ENCODE data around the gene EGLN1.

GRCh38 chr1:230113815-230114657 lies 47.0 kb downstream of the GALNT2 start:
- RRBS = 94% methylated on average over 4 of the region's 27 CpGs

DNA sequence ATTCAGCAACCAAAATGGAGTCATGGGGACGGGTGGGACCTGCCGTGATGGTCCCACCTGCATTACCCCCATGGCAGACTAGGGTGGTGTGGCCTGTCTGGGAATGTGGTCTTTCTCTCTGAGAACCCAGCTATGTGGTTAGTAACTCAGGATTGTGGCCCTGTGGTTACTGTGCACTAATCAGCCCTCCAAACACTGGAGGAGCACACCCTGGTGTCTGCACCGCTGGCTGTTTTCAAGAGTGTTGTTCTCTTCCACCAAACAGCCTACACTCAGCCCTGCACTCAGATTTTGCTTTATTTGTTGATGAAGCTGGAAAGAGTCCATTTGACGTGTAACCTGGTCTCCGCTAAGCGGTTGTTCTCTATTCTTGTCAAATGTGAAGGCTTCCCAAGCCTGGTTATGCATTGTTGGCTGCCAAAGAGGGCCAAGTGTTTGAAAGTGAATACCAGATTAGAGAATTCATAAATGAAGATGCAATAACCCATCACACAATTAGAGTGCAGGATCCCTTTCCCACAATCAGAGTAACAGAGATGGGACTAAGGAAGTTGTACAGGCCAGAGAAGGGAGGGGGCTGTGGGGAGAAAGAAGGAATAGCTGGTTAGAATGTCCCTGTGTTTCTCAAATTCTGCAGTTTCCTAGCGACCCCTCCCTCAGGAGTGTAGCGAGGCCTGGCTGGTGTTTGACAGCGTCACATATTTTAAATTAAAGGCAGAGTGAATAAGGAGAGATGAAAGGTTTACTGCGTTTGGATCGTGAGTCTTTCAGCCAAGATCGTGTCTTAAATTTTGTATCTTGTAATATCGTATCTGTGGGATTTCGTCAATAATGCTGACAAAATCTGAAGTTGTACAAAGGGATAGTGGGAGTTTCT lies 57.9 kb downstream of the GALNT2 start:
- RRBS = no CpG with 5 or more reads among the region's 14 CpGs

DNA sequence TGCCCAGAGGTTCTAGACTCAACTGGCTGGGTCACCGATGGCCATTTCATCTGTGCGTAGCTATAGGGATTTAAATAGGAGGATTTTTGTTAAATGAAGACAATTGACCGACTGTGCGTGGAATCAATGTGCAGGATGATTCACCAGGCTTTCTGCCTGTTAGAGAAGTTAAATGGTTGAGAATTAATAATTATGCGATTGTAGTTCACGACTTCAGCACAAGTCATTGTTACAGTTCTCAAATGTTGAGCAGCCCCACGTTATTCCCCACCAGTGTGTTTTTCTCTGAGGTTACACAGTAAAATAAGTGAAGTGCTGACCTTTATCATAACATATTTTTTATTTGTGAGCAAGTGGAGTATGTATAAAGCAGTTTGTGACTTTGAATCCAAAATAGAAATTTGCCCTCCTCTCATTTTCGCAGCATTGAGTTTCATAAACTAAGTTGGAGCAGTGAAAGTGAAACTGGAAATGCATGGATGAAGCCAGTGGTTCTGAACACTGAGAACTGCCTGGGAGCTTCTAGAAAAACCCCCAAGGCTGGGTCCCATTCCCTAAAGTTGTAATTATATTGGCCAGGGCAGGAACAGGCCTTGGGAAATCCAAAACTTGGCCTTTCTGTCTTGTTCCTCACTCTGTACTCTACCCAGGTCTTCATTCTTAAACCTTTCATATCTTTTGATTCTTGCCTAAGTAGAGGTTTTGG lies 102.6 kb downstream of the GALNT2 start:
- RRBS = no CpG with 5 or more reads among the region's 8 CpGs

DNA sequence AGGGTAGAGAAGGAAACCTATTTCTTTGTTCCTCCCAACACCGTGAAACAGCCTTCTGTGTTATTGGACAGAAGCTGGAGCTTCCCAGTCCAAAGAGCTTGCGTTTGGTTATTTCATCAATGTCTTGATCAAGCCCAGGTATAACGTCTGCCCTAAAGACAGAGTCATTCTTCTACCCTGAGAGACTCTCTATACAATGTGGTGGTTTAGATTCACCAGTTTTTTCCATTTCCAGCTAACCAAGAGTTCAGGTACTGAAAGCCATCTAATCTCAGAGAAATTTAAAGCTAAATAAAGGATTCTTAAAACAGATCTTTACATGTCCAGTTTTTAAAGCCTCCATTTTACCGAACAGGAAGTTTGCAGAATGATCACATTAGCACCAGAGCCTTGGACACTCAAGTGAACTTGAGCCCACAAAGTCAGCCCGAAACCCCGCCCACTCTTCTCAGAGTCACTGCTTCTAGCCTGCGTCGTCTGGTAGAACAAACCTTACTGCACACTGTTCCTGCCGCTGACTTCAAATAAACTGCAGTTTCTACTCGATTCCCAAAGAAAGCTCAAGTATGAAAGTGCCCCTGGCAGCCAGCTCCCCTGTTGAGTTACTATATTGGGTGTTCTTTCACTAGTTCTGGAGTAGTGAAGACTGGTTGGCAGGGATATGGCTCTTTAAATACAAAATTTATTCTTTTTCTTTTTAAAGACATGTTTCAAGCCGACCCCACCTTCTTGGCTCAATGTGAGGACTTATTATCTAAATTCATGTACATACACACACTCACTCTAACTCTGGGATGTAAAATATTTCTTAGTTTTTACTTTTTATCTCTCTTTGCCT lies 164.6 kb downstream of the GALNT2 start:
- RRBS = no CpG with 5 or more reads among the region's 11 CpGs

DNA sequence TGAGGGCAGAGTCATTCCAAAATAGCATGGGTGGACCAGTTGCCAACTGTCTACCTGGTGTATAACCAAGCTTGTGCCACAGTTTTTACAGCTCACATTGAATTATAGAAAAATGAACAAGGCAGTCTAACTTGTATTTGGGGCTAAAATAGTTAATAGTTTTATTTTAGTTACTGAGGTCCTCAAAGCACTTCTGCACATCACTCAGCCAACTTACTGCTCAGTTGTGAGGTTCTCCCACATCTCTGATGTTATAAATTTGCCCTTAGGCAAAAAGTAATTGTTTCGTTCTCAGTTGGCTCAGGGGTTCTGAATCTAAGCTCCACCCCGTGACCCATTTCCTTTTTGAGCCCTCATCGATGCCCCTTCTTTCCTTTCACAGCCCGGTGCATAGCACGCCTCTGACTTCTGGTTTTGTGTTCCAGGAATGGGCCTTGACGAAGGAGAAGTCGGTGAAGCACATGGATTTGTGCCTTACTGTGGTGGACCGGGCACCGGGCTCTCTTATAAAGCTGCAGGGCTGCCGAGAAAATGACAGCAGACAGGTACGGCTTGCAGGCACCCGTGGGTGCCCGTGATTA lies 152.0 kb downstream of the PGBD5 start:
- RRBS = 94% methylated on average over 3 of the region's 13 CpGs

- RRBS = no CpG with 5 or more reads among the region's 12 CpGs
These were observed 94.3 kb downstream of the PGBD5 start for GRCh38 chr1:230331648-230332435.

DNA sequence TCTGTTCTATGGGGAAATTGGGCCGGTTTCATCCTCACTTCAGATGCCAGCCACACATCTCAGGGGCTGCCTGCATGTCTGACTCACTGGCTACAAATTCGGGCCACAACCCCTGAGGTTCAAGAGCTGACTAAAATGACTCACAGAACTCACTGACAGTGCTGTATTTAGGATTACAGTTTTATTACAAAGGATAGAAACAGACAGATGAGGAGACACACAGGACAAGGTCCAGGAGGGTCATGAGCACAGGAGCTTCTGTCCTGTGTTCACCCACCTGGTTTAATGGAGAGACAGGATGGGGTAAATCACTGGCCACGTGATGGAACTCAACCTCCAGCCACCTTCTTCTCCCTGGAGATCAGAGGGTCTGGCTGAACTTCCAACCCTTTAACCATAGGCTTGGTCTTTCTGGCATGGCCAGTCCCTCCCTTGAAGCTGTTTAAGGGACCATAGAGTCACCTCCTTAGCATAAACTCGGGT lies 83.7 kb upstream of the PGBD5 start:
- RRBS = no CpG with 5 or more reads among the region's 4 CpGs

DNA sequence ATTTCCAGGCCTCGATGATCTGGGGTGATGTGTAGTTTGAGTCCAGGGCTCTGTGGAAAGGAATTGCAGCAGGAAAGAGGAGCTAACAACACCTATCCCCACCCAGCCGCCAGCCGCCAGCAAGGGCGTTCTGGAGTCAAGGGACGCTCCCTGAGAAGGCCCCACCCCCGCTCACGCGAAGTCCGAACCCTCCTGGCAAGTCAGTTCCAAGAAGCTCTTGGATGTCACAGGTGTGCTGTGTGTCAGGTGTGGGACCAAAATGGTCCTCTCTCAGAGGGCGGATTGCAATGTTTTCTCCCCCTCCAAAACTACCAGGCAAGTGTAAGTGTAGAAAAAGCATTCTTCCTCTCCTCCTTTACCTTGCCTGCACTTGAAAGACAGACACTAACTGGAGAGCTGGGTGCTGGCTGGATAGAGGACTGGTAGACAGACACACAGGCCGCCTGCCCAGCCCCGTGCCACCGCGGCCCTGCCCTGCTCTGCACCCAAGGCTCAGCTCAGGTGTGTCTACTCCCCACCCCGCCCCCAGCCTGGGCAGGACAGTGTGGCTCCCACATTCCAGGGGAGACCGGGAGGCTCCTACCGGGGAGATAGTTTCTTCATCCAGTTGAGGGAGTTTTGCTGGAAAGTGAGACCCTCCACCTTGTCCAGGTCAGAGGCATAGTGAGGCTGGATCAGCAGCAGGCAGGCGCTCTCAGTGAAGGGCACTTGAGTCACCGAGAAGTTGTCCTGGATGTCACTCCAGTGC lies 8.4 kb downstream of the AGT start:
- RRBS = no CpG with 5 or more reads among the region's 19 CpGs

DNA sequence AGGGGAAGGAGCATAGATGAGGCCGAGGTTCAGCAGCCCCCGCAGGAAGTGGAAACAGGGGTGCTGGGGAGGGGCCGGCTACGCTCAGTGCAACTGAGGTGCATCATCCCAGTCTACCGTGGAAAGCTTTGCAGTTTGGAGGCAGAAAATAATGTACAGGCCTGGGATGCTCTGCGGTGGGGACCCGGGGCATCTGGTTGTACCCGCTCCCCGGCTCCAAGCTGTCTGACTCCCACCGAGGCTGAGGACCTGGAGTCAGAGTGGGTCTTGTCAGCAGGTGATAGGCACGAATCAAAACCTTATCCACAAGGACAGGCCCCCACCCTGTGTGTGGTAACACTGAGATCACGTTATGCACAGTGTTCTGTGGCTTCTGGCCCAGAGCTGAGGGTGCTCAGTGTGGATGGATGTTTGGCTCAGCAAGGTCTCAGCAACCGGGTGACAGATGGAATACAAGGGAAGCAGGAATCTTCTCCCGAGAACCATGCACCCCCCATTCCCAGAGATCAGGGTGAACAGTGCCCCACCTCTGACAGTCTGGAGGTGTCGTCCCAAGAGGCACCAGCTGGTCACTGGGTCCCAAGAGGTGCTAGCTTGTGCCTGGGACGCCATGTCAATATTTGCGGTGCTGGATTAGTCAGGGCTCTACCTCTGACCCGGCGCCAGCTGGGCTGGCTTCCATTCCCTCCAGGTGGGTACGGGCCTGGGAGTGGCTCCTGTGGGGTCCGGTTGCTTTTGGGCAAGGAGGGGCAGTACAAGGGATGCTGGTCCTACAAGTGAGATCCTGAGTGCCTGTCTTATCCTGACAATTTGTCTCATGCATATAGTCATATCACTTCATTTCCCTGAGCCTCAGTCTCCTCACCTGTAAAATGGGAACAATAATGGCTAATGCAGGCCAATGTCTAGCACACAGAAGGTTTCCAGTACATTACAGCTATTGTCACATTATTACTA lies 815 bp downstream of the CAPN9 start:
- RRBS = 91% methylated on average over 4 of the region's 21 CpGs

GRCh38 chr1:230864418-230865121 lies 3.8 kb downstream of the C1orf198 start:
- RRBS = no CpG with 5 or more reads among the region's 13 CpGs

- RRBS = no CpG with 5 or more reads among the region's 11 CpGs
These were observed 42.0 kb upstream of the C1orf198 start for GRCh38 chr1:230910190-230910895.

- RRBS = 17% methylated on average over 8 of the region's 27 CpGs
These were observed 790 bp upstream of the TRIM67 start for GRCh38 chr1:231161074-231161461.

- RRBS = no CpG with 5 or more reads among the region's 4 CpGs
These were observed 896 bp downstream of the GNPAT start for GRCh38 chr1:231241976-231242240.

GRCh38 chr1:231351211-231351801 lies 13.2 kb downstream of the SPRTN start:
- RRBS = no CpG with 5 or more reads among the region's 11 CpGs

DNA sequence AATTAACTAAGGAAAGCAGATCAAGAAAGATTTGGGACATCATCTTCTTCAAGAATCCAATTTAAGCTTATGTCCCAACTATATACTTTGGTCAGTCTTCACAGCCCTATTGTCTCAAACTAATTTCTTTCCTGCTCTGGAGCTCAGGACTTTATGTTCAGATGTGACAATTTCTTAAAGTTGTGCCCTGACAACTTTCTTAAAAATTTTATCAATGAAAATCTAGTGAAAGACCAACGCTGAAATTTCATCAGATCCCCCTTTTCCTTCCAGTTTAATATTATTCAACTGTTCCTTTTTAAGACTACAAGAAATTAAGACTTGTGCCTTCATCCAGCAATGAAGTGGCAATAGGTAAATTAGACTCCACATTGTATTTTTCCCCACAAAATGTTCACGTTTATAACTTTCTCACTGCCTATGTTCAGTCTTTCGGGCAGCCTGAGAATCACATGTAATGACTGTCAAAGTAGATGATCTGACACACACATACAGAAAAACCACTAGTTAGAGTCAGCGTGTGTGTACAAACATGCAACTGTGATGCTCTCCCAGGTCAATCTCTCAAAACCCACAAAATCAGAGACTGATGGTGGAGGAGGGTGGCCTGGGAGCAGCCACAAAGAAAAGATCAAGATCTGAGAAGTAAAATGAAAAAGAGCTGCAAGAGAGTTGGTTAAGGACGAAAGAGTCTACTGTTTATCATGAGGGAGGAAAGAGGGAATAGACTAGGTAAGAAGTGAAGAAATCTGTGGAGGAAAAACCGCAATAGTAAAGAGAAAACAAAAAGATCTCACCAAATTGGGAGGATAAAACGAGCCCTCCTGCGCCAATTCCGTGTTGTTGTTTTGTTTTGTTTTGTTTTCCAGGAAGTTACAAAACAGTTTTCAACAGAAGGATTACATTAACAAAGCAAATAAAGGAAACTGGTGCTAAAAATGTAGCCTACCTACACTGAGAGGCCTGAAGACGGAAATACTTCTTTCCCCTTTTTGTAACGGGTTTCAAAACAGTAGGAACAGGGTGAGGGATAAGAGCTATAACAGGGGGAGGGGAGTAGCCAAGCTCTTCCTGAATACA lies 2.4 kb downstream of the EGLN1 start:
- RRBS = no CpG with 5 or more reads among the region's 11 CpGs

- RRBS = 1% methylated on average over 33 of the region's 96 CpGs
These were observed at the start of gene EGLN1 for GRCh38 chr1:231422103-231423223. EGLN1 (minus strand) TSS chr1:231422287.

- RRBS = no CpG with 5 or more reads among the region's 2 CpGs
These were observed 1.6 kb upstream of the EGLN1 start for GRCh38 chr1:231423595-231424193.

DNA sequence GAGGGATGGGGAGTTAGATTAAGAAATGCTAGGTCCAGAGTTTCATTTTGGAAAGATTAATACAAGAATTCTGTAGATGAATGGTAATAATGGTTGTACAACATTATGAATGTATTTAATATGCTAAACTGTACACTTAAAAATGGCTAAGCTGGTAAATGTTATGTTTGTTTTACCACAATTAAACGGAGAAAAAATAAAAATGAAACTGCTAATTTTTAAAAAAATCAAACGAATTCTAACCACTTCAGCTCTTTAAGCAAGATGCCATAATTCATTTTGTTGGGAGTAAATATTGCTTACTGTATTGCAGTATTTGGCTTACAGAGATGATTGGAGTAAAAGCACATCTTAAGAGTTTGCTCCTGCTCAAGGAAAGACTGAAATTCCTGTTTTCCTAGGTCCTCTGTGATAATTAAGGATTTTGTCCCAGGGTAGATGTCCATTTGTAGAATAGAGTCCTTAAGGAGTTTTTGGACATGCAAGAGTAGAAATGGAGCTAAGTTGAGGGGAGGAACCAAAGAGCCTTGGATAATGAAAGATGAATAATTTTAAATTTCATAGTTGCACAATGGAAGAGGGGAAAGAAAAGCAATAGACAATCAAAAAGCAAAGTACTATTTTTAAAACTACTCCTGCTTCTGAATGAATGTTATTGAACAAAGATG lies 27.1 kb downstream of the TSNAX start:
- RRBS = no CpG with 5 or more reads among the region's 2 CpGs

DNA sequence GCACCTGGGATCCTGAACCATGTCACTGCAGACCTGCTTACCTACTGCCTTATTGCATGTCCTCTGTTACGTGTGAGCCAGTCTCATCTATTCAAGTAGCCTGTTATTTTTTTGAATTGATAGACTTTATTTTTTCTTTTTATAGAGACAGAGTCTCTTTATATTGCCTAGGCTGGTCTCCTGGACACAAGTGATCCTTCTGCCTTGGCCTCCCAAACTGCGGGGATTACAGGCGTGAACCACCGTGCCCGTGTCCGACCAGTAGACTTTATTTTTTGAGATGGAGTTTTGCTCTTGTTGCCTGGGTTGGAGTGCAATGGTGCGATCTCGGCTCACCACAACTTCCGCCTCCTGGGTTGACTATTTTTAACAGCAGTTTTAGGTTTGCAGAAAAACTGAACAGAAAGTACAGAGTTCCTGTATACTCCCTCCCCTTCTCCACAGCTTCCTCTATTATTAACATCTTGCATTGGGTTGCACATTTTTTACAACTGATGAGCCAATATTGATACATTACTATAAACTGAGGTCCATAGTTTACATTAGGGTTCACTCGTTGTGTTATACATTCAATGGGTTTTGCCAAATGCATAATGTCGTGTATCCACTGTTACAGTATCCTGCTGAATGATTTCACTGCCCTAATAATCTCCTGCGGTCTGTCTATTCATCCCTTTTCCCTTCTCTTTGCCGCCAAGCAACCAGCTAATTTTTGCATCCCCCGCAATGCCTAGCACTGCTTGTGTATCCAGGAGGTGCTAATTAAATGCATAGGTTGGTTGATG lies 13.9 kb upstream of the DISC1 start:
- RRBS = no CpG with 5 or more reads among the region's 14 CpGs

GRCh38 chr1:231929170-231929683 lies 302.6 kb downstream of the DISC1 start:
- RRBS = no CpG with 5 or more reads among the region's 8 CpGs